ENCODE measurements around the genes MBD5, LYPD6B and CACNB4.

DNA sequence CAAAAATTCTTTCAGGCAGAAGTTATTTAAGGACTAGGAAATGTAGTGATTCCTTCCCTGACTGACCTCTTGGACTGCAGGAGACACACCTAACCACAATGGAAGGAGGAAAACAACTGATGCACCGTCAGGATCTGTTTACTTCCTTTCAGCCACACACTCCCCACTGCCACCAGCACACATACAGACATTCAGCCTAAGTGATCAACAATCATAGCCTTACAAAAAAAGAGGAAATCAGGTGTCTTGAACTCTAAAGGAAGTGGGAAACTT lies 213.6 kb upstream of the ACVR2A start:
- RRBS = no CpG with 5 or more reads among the region's 1 CpG

GRCh38 chr2:147845347-147845568 lies 429 bp downstream of the ACVR2A start:
- RRBS = no CpG with 5 or more reads among the region's 6 CpGs

- RRBS = no CpG with 5 or more reads among the region's 17 CpGs
Observed at GRCh38 chr2:148020814-148021191, at the start of gene MBD5. Gene MBD5, plus strand, starts transcription at chr2:148021091.

DNA sequence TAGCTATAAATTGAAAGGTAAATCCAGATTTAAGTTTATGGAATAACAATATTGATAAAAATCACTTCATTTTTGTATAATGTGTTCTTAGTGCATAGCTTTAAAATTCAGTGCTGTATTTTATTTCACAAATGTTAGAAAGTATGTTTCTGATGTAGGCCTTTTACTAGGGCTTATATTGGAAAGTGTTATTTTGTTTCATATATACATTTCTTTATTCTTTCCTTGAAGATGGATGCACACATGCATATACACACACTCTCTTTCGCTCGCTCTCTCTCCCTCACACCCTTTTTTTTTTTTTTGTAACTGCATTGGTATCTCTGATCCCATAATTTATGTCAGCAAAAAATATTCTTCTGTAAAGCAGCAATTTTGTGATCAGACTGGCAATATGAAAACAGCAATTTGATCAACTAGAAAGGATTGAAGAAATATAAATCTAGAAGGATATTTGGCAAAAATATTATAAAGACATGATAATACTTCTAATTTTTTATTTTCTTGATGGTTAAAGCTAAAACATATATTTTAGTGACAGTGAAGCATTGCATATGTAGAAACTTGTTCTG lies 2.0 kb downstream of the MBD5 start:
- RRBS = no CpG with 5 or more reads among the region's 2 CpGs

- RRBS = no CpG with 5 or more reads among the region's 4 CpGs
Observed at GRCh38 chr2:148642766-148643454, 1.6 kb upstream of the EPC2 start.

GRCh38 chr2:148680264-148680927 lies 35.8 kb downstream of the EPC2 start:
- RRBS = 95% methylated on average over 1 of the region's 4 CpGs

- RRBS = no CpG with 5 or more reads among the region's 4 CpGs
Observed at GRCh38 chr2:149000066-149000679, 38.3 kb upstream of the LYPD6B start.

DNA sequence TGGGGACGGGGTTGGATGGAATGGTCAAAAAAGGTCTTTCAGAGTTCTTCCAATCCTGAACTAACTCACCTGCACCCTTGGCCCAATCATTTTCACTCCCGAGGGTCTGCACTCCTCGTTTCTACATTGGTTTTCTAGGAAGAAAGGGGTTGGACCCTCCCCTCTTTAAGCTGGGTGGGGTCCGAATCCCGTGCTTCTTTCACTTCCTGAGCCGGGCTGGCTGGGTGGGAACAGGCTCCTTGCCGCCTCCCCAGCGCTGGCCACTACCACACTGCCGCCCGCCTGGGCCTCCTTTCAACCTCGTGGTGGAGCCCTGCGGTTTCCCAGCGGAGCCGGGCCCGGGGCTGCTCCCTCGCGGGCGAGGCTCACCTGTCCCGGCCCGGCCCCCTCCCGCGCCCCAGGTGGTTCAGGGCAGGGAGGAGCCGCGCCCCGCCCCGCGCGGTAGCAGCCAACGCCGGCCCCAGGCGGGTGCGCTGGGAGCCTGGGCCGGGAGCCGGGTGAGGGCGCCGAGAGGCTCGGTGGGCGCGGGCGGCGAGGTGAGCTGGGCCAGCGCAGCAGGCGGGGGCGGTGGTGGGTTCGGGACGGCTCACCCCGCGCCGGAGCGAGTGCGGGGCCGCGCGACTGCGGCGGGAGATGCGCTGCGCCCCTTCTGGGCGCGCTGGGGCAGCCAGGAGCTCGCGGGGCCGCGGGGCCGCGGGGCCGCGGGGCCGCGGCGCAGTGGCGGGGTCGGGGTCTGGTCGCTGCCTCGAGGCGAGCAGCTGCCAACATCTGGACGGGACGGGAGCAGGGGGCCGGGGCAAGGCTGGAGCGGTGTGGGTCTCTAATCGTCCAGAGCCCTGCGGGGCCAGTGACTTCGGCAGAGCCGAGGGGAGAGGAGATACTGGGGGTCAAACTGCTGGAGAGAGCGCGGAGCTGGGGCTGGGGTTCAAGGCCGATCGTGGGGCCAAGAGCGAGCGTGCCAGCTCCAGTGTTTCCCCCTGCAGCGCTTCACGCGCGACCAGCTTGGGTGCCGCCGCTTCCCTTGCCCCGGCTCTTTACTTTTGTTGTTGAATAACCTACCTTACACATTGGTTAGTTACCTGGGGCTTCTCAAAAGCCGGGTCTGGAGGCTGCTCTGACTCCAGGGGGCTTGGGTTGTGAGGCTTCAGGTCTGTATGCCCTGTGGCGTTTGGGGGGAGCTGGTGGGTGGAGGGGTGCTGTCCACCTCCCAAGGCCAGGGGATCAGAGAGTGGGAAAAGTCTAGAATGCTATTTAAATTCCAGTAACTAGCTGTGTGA lies at the start of gene LYPD6B:
LYPD6B (plus strand) TSS at position 434 of the 1,277 bp plus-strand sequence.
- RRBS = 7% methylated on average over 24 of the region's 99 CpGs

- RRBS = no CpG with 5 or more reads among the region's 3 CpGs
Observed at GRCh38 chr2:149437669-149437942, 107.2 kb downstream of the LYPD6 start.

DNA sequence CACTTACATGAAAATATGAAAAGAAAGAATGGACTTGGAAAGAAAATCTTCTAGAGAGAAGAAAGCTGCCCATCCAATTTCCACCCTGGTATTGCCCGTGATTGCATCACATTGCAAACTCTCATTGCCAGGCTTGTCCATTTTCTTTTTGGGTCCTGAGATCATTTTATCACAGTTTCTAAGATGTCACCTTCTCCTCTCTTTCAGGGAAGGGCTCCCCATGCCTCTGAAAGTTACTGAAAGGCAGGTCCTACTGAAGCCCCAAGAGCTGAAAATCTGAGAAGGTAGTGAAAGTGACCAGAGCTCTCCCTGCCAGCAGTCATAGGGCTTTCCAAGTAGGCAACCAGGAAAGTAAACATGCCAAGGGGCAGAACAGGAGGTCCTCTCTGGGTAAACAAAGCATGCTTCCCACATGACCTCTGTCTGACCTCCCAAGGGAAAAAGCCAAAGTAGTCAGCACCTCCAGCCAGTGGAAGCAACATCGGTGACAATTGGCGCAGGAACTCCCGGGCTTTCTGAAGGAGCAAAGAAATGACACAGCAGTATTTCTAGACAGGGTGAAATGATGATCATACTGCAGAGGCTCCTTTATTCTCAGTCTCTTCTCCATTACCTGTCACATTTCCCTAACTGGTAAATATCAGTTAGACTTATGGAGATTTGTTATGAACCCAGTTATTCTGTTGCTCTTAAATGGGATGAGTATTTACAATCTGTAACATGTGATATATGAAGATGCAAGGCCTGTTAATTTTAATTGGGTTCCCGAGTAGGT lies 321.2 kb downstream of the RND3 start:
- RRBS = no CpG with 5 or more reads among the region's 5 CpGs

DNA sequence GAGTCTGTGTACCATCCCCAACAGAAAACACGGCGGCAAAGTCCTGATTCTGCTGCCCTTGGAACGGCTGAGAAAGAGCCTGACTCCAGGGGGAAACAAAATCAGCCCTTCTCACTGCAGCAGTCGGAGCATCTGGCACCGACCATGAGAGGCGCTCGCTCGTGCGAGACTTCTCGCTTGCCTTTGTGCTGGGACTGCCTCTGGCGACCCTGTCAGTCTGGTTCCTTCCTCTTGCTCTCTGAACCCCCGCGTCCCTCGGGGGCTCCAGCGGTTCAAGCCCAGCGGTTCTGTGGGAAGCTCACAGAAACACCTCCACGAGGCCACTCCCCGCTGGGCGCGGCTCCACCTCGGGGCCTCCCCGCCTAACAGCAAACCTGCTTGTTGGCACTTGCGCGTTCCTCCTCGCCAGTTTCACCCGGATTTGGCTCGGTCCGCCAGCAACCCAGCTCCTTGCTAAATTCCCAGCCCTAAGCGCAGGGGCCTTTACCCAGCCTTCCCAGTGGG lies 2.3 kb downstream of the RND3 start:
- RRBS = no CpG with 5 or more reads among the region's 29 CpGs

GRCh38 chr2:150485621-150485840 lies 1.9 kb downstream of the RND3 start:
- RRBS = 18% methylated on average over 5 of the region's 13 CpGs

DNA sequence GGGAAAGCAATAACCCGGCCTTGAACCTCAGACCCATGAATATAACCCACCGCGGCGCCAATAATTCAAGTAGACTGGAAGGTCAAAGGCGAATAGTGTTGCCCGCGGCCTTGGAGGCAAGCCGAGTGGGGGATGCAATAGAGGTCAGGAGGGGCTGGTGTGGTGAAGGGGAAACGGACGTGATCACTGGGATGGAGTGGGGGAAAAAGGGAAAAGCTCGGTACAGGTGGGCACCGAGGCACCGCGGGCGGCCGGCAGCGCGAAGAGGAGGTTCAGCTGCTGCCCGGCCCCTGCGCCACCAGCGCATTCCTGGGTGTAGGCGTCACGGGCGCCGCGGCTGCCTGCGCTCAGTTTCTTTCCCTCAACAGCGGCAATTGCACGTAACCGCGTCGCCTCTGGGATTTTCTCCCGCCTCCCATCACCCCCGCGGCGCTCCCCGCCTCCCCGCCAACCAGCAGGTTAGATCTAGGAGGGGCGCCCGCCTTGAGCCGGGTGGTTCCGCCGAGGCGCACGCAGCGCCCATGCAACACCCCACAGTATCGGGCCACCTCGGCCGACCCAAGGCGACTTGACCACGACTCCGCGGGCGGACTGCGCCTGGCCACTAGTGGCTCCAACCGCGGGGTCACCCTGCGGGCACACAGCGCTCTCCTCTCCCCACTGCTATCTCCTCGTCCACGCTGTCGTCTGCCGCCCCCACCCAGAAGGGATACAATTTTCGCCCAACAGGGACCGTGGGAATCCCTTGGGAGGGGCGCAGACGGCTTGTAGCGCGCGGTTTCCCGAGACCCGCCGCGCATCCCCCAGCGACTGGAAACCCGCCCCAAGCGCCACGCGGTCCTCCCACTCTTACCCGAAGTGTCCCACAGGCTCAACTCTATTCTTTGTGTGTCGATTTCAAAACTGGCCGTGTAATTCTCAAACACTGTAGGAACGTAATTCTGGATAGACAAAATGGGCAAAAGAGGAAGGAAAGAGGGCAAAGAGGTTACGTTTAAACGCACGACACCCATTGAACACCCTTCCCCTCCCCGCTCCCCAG lies 1.3 kb downstream of the RND3 start:
- RRBS = 10% methylated on average over 1 of the region's 87 CpGs

DNA sequence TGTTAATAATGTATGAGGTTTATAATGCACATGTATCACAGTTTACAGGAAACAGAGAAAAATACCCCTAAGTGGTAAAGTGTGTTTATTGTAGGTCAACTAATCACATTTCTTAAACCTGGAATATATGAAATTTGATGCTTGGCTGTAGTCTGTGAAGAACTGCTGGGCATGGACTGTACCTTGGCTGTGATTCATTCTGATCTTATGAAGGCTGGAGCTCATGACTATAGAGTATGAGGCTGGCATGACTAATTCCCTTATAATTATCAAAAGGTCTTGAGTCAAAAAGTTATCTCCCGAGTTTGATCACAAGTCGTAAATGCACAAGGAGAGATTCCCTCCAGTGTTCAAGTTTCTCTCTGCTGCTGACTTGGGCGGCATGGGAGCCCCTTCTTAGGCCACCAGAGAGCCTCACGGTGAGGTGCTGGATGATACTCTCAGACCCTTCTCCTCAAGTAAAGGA lies 134.4 kb upstream of the RND3 start:
- RRBS = no CpG with 5 or more reads among the region's 4 CpGs

DNA sequence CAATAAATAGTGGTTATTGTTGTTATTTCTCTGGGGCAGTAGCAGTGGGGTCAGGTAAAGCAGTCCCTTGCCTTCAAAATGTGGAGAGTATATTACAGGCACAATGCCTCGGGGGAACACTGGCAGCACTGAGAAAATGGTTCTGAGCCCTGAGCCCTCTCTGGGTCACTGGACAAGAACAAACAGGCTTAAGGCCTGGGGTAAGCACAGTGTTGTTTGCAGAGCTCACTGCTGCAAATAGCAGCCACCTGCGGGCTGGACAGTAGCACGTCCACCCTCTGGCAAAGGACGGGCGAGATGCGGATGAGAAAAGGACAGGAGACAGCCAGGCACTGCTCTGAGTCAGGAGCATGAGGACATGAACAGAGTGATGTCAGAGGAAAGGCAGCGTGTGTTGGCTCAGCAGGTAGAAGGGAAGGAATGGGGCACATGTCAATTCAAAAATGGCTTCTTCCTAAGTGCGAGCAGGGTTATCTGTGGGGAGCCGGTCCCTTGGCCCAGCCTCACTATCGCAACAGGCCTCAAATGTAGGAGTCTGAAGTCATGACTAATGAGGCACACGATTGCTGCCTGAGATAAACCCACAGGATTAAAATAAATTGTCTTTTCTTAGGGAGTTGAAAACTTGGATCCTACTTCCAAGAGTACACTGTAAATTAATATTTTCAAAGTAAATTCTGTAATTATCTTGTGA lies 25.9 kb upstream of the NEB start:
- RRBS = no CpG with 5 or more reads among the region's 11 CpGs

DNA sequence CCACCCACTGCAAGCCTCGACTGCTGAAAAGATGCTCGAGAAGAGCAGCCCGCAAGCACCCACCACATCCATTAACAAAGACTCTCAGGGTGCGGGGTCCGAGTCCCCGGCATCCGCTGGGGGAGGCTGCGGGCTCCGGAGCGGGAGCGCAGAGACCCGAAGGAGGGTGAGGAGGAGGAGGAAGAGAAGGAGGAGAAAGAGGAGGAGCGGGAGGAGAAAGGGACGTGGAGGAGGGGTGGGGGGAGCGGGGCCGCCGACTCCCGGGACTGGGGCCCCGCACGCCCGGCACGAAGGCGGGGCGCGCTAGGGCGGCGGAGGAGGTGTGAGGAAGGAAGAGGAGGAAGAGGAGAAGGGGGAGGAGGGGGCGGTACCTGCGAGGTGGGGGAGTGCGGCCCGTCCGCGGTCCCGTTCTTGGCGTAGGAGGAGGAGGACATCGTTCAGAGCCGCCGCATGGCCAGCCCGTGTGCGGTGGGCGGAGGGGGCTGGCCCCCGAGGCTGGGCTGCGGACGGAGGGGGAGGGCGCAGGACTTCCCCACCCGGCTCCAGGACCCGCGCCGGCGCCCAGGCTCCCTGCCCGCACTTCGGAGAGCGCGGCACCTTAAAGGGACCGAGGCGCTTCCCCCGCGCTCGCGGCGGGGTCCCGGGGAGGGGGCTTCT lies at the start of gene CACNB4:
CACNB4 (minus strand) TSS at position 467 of the 657 bp plus-strand sequence.
- RRBS = 6% methylated on average over 17 of the region's 62 CpGs

DNA sequence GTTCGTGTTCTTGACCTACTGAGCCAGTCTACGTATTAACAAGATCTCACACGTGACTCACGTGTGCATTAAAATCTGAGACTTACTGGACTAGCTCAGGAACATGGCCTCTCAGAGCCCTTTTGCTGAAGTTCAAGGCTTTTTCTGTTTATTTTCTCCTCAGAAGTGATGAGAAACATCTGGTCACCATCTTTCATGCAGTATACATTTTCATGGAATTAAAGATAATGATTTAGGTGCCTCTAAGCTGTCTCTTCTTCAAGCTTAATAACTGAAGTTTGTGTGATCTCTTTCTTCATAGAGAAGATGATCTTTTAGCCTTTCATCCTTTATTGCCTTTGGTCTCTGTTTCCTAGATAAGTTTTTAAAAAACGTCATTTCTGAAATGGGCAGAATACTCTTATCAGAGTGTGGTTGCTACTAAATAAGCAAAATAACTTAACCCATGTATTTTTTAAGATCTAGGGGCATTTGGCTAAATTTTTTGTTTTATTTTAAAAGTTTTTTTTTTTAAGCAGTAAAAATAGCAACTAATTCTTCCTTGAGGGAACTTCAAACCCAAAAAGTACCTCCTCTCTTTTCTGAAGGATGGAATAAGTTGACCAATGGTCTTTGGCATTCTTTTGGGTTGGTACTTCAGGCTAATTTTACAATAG lies 33.1 kb downstream of the FMNL2 start:
- RRBS = no CpG with 5 or more reads among the region's 5 CpGs

DNA sequence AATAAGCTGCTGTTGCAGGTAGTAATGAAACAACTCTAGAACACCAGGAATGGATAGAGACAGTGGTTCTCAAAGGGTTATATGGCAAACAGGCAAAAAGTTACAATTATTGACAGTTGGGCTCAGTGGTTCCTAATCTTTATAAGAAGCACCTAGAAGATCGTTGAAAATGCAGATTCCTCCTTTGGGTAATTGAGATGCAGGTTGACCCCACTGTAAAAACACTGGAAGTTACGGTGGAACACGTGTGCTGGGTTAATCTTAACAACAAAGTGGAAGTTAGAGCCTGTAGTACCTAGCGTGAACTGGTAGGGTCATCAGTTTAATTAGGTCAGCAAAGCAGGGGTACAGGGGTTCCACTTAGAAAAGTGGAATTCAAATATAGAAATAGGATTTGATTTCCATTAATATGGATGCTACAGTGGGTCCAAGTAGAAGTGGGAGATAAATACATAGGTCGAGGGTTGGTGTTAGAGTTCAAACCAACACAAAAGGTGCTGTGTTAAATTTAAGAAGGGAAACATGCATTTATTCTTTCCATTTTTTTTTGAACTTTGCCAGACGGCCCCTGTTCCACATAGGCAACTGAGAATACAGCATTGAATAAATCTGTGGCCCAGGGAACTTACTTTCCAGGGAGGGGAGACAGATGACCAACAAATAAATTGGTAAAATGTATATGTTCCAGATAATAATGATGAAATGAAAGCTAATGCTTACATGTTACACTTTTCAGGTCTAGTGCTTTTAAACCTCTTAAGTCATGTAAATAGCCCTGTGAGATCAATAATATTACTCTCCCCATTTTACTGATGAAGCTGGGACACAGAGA lies 141.3 kb downstream of the PRPF40A start:
- RRBS = no CpG with 5 or more reads among the region's 6 CpGs

- RRBS = no CpG with 5 or more reads among the region's 5 CpGs
Observed at GRCh38 chr2:152580834-152581389, 136.3 kb downstream of the PRPF40A start.

DNA sequence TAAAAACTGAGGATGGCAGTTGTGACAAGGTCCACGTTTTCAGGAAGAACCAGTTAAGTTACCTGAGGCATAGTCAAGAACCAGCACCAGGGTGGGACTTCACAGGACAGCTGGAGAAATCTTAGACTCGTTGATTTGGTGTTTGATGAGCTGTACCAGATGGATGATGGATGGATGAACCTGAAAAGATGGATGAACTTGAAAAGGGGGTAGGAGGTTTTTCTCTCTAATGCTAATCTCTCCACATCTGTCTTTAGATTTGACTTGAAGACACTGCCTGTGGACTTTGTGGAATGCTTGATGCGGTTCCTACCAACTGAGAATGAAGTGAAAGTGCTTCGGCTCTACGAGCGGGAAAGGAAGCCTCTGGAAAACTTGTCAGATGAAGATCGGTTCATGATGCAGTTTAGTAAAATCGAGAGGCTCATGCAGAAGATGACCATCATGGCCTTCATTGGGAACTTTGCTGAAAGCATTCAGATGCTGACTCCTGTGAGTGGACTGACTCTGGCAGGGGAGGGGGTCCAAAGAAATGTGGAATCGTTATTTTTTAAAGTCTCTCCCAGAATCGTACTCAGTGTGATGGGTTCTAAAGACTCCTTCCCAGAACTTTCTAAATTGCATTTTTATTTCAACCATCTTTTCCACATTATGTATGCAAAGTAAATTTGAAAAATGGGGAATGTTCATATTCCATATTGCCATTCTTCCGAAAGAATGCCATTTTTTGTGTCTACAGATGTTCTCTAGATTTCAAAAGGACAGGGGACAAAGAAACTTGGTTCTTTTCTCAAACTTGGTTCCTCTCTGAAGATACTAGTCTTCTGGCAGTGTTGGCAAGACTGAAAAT lies 89.0 kb downstream of the PRPF40A start:
- RRBS = no CpG with 5 or more reads among the region's 11 CpGs